NCI-H460 (cell line): ENCODE measurements around a stretch of chr2.

DNA sequence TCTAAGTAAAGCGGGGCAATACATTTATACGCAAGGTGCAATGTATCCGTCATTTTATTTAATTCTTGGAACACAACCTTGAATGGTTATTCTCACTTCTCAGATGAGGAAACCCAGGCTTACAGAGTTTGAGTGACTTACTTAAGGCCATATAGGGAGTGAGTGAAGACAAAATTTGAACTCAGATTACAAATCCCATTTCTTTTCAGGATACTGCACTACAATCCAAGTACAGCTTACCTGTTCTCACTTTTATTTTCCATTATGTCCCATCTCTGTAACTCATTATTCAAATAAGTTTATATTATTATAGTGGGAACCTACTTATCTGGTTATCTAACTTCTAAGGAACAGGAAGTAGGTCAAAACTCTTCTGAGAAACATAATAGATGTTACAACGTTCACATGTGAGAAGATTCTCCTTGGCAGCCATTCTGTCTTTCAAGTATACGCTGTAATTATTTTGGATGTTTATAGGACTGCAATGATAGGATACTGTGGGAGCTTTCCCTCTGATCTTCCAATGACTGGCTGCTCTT is 12.3 kb upstream of the STK17B start:
RAMPAGE:
- cytosol, long total RNA = no peak
- long total RNA = no peak
- nucleus, long total RNA = no peak

DNA sequence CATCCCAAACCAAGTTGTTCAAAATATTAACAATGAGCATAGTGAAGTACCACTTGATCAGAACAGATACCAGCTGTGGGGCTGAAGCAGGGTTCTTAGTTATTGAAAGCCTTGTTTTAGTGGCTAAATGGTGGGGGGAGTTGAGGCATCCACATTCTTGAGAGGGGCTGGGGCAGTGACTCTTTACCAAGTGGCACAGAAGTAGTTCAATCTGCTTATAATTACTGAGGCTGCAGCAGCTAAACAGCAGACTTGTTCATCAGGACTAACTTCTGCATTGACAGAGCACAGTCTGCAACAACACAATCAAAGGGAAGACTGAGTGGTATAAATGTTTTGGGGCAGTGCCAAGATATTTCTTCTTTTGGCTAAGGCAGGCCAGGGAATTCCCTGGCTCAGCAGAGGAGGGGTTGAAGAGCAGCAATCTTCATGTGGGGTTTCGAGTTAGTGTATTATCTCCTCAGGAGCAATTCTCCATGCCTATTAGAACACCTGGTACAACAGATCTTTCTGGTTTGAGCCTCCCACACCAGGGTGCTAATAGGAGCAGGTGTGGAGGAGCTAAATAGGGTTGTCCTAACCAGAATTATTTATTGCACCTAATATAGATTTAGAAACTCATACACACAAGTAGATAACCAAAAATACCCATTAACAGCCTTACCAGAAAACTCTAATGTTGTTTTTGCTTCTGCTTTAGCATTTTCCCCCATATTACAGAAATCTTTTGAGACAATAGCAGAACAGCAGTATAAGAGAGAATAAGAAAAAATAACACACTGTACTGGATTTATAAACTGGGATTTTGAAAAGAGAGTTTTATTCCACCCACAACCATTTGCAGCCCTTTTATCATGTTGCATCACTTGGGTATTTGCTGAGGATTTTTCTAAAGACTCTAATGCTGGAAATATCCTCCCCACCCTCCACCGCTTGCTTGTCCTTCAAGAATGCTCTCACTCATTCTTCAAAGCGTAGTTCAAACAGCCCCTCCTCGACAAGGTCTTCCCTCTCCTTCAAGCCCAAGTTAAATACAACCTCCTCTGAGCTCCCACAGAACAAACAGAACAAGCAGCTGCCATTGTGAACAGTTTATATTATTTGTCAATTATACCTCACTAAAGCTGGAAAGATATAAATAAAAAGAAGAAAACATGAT is 103.2 kb upstream of the STK17B start:
RAMPAGE:
- cytosol, long total RNA = no peak
- long total RNA = no peak
- nucleus, long total RNA = no peak

GRCh38 chr2:196319034-196319815 is 147.8 kb upstream of the STK17B start:
RAMPAGE:
- cytosol, long total RNA = no peak
- long total RNA = no peak
- nucleus, long total RNA = no peak

DNA sequence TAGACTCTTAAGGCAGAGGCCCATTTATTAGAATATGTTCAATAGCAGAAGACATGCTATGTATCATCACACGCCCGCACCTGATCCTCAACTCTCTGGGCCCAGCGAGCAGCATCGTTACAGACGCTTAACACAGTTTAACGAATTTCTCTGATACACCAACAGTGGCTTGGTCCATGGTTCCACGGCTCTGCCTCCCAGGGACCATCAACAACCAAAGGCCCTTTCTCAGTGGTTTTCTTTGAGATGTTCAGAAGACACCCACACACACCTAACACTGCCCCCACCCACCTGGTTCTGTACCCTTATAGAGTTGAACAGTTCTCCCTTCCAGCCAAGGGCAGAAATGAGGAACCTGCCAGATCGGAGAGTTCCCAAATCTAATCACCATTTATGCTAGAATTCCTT is 118.5 kb downstream of the HECW2 start:
RAMPAGE:
- cytosol, long total RNA = no peak
- long total RNA = no peak
- nucleus, long total RNA = no peak

RAMPAGE:
- cytosol, long total RNA = no peak
- long total RNA = no peak
- nucleus, long total RNA = no peak
Observed at GRCh38 chr2:196527299-196527681, 66.1 kb downstream of the HECW2 start.

RAMPAGE:
- cytosol, long total RNA = no peak
- long total RNA = no peak
- nucleus, long total RNA = no peak
Observed at GRCh38 chr2:196633380-196633857, 6.1 kb upstream of the CCDC150 start.

DNA sequence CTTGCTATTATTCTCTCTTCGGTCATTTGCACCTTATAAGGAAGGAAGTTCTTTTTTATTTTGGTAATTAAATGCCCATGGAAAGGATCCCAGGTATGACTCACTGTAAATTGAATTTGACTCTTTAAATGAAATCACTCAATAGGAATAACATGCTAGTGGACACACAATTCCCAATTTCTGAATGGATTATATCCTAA is 153.4 kb upstream of the PGAP1 start:
RAMPAGE:
- cytosol, long total RNA = no peak
- long total RNA = no peak
- nucleus, long total RNA = no peak

GRCh38 chr2:197125024-197125276 is 185.6 kb downstream of the ANKRD44 start:
RAMPAGE:
- cytosol, long total RNA = no peak
- long total RNA = no peak
- nucleus, long total RNA = no peak

RAMPAGE:
- cytosol, long total RNA = no peak
- long total RNA = no peak
- nucleus, long total RNA = no peak
Observed at GRCh38 chr2:197158214-197158515, 152.4 kb downstream of the ANKRD44 start.

RAMPAGE:
- cytosol, long total RNA = no peak
- long total RNA = no peak
- nucleus, long total RNA = no peak
Observed at GRCh38 chr2:197328555-197328891, 17.9 kb upstream of the ANKRD44 start.

RAMPAGE:
- cytosol, long total RNA = no peak
- long total RNA = no peak
- nucleus, long total RNA = no peak
Observed at GRCh38 chr2:197414075-197414411, 20.8 kb downstream of the SF3B1 start.

DNA sequence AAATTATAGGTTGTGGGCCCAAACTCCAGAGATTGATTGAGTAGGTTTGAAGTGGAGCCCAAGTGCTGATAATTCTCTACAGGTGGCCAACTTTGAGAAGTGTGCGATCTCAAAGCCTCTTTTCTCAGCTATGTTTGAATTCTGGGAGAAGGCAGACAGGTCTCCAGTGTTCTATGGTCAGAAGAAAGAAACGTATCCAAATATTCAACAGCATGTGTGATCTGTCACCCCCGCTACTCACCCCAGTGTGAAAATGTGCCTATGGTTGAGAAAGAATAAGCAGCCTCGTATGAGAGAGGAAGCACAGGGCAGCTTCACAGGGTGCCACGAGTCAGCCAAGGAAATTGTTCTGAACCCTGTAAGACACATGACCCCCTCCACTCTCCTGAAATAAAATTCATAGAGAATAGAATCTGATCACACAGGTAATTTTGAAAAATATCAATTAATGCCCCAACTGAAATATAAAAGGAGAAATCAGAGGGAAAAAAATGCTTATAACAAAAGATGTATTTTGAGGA is 8.0 kb upstream of the SF3B1 start:
RAMPAGE:
- cytosol, long total RNA = no peak
- long total RNA = no peak
- nucleus, long total RNA = no peak

GRCh38 chr2:197499524-197499682 is 237 bp downstream of the HSPD1 start:
RAMPAGE:
- cytosol, long total RNA = no peak
- long total RNA = no peak
- nucleus, long total RNA = no peak

DNA sequence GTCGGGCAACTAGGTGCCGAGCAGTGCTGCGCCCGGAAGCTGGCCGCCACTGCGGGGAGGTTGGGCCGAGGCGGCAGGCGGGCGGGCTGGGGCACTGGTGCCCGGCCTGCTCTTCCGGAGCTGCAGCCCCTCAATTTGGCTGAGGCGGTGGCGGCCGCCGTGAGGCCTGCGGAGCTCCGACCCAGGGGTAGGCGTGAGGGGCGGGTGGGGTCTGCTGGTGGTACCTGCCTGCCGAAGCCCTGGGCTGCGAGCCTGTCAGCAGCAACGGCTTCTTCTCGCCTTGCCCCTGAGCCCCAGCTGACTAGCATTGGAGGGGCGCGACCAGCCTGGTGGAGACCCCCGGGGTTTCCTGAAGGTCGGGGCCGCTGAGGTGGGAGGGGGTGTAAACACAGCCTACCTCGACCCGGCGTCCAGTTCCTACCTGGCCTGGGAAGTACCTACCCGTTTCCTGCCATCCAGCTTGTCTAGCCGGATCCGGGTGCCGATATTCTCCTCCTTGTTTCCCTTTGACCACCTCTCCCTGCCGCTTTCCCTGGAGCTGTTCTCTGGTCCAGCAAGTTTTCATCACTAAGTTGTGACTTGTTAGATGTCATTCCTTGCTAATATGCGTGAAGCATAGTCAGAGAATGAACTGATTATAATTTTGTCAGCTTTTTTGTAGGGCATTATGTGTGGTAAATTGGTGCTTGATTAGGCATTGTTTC is 455 bp downstream of the MOB4 start:
RAMPAGE:
- cytosol, long total RNA = no peak
- long total RNA = no peak
- nucleus, long total RNA = no peak

RAMPAGE:
- cytosol, long total RNA = no peak
- long total RNA = no peak
- nucleus, long total RNA = no peak
Observed at GRCh38 chr2:197627870-197628578, 47.4 kb downstream of the RFTN2 start.

RAMPAGE:
- cytosol, long total RNA = no peak
- long total RNA = no peak
- nucleus, long total RNA = no peak
Observed at GRCh38 chr2:197808860-197809433, 4.6 kb downstream of the PLCL1 start.

GRCh38 chr2:198697134-198697712 is 760.5 kb downstream of the SATB2 start:
RAMPAGE:
- cytosol, long total RNA = no peak
- long total RNA = no peak
- nucleus, long total RNA = no peak

RAMPAGE:
- cytosol, long total RNA = no peak
- long total RNA = no peak
- nucleus, long total RNA = no peak
Observed at GRCh38 chr2:199309753-199310530, 147.8 kb downstream of the SATB2 start.

GRCh38 chr2:199411125-199411792 is 46.5 kb downstream of the SATB2 start:
RAMPAGE:
- cytosol, long total RNA = no peak
- long total RNA = no peak
- nucleus, long total RNA = no peak

GRCh38 chr2:199465987-199466293 is 8.2 kb upstream of the SATB2 start:
RAMPAGE:
- cytosol, long total RNA = no peak
- long total RNA = no peak
- nucleus, long total RNA = no peak